ENCODE measurements around the gene CHRM5.

GRCh38 chr15:31375330-31375780 lies 48.7 kb downstream of the KLF13 start:
- PRO-cap = no peak
- RAMPAGE, long total RNA, 2 experiments = start-site peak on the plus strand in 1 of 2 experiments, at chr15:31375595-31375682 at its widest, 21 reads per replicate

DNA sequence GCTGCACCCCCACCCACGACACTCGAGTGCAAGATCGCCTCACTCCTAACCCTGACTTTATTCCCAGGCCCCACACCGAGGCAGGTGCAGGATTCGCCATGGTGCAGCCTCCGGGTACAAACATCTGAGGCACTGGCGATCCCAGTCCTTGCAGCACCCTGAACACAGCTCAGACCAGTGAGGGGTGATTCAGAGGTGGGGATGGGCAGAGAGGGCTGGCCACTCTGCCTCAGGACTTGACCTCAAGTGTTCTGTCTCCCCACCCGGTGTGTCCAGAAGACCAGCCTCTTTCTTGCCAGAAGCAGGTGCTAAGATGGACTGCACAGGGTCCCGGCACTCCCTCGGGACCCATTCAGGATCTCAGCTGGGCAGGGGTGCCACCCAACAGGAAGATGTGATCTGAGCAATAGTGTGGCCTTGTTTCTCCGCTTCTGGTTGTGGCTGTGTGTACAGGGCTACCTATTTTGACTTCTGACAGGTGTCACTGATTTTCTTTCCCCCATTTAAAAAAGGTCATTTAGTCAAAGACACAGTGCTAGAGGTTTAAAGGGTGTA lies 49.3 kb downstream of the KLF13 start:
- PRO-cap = no peak
- RAMPAGE, long total RNA, 2 experiments = no peak in any of the 2 experiments

- PRO-cap = unidirectional peak, plus-strand start at chr15:31391800; bidirectional peak, plus-strand start at chr15:31391941, minus-strand start at chr15:31391937; bidirectional peak, plus-strand start at chr15:31392510, minus-strand start at chr15:31392380
- RAMPAGE, long total RNA, 2 experiments = start-site peak on the plus strand in 1 of 2 experiments, at chr15:31392466-31392511 at its widest, 11 reads per replicate
Observed at GRCh38 chr15:31391336-31392666, 65.2 kb downstream of the KLF13 start.

DNA sequence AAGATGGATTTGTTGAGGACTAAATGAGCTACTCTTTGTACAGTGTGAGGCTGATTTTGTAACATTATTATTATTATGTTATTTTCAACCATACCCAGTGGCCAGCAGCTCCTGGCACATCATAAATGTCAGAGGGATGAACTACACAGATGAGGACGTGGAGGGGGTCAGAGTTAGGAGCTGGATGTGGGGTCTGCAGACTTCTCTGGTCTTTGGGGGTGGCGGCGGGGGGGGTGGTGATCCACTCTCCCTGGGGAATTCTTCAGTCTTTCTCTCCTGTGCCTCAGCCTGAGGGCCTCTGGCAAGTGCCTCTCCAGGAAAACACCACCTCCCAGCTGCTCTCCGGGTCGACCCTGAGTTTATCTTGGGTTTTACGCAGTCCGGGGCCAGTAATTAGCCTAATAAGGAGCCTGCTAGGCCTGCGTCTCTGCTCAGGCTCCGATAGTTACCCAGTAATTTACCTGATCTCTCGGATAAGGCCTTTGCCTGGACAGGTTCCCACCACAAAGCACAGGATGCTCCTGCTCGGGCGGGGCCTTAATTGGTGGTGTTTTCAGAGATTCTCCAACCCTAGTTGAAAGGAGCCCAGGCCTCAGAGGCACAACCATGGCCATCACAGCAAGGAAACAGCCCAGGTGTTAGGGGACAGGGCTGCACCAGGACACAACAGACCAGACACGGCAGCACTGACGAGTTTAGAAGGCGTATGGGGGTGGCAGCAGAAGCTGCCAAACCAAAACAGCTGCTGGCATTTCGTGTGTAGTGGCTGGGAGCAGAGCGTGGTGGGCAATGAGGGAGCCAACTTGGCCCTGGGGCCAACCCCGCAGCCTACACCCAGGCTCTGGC lies 71.2 kb downstream of the KLF13 start:
- PRO-cap = no peak
- RAMPAGE, long total RNA, 2 experiments = no peak in any of the 2 experiments

DNA sequence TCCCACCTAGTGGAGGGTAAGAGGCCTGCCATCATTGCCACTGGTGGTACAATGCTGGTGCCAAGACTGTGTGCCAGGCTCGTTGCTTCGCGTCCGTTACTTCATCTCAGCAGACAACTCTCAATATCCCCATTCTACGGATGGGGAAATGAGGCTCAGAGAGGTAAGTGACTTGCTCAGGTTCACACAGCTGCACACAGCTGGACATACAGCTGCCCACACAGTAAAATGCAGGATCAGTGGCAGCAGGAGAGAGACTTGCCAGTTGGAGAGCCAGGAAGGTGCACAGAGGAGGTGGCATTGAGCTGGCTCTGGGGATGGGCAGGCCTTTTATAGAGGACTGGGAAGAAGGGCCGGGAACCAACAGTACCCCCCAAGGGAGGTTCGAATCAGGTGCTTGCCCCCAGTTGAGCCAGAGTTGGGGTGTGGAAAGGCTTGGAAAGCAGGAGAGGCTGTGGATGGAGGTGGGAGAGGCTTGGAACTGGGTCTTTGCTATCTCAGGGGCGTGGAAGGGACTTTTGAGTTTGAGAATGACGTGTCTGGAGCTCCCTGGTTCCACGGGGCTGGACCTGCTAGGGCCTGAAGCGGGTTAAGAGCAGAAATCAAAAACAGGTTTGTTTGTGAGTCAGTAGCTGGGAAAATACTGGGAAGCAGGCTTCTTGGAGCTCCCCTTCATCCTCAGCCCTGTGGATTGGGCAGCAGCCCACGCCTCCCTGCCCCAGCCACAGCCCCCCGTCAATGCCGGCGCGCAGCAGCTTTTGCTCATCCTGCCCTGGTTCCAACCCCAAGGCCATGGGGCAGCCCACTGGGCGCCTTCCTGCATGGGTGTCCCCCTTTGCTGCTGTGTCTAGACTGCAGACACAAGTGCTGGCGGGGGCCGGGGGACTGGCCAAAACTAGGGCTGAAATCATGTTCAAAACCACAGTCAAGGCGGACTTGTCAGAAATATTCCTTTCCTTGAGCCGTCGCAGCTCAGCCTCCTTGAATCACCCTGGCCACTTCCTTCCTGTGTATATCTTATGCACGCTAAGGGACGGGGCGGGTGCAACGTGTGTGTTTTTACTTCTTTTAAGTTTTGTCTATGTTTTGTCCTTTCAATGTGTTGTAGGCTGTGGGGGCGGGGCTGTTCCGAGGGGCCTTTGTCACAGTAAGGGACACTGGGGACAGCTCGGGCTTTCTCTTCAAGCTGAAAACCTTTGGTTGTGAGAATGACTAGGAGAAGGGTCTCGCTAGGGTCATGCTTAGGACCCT lies 107.9 kb downstream of the KLF13 start:
- PRO-cap = unidirectional peak, minus-strand start at position 988 of the sequence
- RAMPAGE, long total RNA, 2 experiments = no peak in any of the 2 experiments

DNA sequence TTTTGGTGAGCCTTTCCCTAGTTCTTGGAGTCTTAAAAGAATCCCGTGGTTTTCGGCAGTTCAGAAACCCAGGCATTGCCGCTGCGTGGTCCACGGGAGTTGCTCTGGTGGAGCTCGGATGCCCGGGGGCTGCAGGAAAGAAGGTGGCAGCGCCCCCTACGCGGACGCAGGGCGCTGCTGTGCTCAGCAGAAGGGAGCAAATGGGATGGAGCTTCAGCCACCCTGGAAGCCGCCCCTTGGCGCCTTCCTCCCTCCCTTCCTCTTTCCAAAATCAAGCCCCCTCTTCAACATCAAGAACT lies 976 bp upstream of the CHRNA7 start:
- PRO-cap = no peak
- RAMPAGE, long total RNA, 2 experiments = no peak in any of the 2 experiments

DNA sequence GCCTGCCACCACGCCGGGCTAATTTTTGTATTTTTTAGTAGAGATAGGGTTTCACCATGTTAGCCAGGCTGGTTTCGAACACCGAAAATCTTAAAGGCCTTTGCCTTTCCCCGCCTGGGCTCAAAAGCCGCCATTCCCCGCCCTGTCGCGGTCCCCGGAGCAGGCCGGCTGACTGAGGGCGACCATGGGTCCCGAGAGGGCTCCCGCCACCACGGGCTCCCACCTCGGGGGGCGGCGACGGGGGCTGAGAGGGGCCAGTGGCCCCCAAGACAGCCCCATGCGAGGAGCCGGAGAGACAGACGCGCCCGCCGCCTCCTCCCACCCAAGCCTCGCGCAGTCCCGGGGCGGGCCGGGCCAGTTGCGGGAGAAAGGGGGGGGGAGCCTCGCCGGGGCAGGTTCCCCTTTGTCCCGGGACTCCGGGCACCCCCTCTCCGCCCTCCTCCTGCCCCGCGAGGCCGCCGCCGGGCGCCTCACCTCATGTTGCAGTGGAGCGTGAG lies 60.9 kb downstream of the GOLGA8K start:
- PRO-cap = no peak
- RAMPAGE, long total RNA, 2 experiments = no peak in any of the 2 experiments

DNA sequence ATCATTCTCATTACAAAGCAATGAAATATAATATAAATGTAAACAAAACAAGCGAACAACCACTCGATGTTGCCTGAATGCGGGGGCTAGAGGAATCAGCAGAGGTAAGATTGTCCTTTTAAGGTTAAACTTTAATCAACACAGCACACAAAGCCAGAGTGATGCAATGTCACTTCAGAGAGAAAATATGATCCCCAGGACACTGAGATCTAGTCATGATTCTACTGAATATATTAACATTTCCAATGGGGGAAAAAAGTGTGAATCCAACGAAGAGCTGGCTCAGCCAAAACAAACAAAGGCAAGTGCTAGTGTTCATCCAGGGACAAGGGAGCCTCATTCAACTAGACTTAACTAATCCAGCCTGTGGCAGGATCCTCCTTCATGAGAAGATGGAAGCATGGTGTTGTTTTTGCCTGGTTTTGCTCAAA lies 35.7 kb downstream of the SCG5 start:
- PRO-cap = no peak
- RAMPAGE, long total RNA, 2 experiments = no peak in any of the 2 experiments

- PRO-cap = no peak
- RAMPAGE, long total RNA, 2 experiments = no peak in any of the 2 experiments
Observed at GRCh38 chr15:32800598-32801023, 82.8 kb downstream of the GREM1 start.

DNA sequence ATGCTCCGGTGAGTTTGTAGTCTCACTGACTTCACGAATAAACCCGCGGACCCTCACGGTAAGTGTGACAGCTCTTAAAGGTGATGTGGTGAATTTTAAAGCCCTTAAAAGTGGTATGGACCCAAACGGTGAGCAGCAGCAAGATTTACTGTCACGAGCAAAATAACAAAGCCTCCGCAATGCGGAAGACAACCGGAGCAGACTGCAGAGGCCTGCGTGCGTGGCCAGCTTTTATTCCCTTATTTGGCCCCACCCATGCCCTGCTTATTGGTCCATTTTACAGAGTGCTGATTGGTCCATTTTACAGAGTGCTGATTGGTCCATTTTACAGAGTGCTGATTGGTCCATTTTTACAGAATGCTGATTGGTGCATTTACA lies 65.9 kb downstream of the FMN1 start:
- PRO-cap = no peak
- RAMPAGE, long total RNA, 2 experiments = no peak in any of the 2 experiments

GRCh38 chr15:33727509-33727962 lies 240.8 kb upstream of the CHRM5 start:
- PRO-cap = unidirectional peak, minus-strand start at chr15:33727721
- RAMPAGE, long total RNA, 2 experiments = no peak in any of the 2 experiments

DNA sequence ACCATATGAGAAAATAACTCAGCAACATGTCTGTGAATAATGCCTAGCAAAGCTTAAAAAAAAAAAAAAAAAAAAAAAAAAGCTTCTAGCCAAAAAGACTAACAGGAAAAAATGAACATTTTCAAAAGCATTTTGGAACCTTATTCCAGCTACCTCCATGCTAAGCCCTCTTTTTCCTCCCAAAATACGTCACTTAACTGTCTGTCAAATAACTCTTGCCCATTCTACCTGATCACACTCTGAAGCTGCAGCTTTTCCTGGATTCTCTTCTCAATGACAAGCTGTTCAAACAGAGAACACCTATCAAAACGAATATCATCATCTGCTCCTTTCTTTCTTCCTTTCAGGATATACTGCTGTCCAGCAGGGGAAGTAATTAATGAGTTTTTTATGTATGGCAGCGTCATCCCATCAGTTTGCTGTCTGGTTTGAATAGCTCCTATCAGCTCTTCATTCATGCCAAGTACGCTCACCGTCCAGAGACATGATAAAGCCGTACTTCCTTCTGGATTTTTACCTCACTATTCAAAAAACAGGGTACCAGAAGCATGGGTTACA lies at the start of gene CHRM5:
CHRM5 (plus strand) TSS at position 453 of the 558 bp plus-strand sequence.
- PRO-cap = no peak
- RAMPAGE, long total RNA, 2 experiments = no peak in any of the 2 experiments

GRCh38 chr15:34335042-34335586 lies 2.5 kb downstream of the SLC12A6 start:
- PRO-cap = no peak
- RAMPAGE, long total RNA, 2 experiments = no peak in any of the 2 experiments

GRCh38 chr15:34337232-34337597 lies 366 bp downstream of the SLC12A6 start:
- PRO-cap = no peak
- RAMPAGE, long total RNA, 2 experiments = no peak in any of the 2 experiments

GRCh38 chr15:34588322-34588821 lies 4.9 kb upstream of the GOLGA8B start:
- PRO-cap = unidirectional peak, minus-strand start at chr15:34588453
- RAMPAGE, long total RNA, 2 experiments = no peak in any of the 2 experiments

- PRO-cap = no peak
- RAMPAGE, long total RNA, 2 experiments = no peak in any of the 2 experiments
Observed at GRCh38 chr15:34653969-34655035, 70.9 kb upstream of the GOLGA8B start.

DNA sequence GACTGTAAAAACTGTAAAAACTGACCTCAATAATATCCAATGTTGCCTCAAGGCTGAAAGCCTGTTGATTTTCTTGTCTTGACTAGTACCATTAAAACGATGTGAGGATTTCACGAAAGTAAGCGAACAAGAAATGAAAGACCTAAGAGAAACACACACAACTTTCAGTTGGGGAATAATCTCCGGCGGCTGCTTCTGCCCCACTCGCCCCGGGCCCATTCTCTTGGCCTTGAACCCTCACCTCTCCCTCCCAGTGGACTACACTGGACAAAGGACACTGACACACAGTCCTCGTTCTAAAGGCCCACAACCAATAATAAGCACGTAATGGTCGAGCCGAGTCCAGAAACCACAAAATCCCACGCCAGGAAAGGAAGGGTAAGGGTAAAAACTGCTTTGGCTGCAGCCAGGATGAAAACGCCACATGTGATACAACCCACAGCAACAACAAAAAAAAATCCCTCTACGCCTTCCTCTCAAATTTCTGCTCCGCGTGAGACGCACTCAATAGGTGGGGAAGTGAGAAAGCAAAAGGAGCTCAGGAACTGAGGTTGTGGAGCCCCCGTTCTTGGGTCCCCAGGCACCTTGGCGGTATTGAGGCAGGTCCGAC lies 450 bp downstream of the ZNF770 start:
- PRO-cap = no peak
- RAMPAGE, long total RNA, 2 experiments = no peak in any of the 2 experiments

DNA sequence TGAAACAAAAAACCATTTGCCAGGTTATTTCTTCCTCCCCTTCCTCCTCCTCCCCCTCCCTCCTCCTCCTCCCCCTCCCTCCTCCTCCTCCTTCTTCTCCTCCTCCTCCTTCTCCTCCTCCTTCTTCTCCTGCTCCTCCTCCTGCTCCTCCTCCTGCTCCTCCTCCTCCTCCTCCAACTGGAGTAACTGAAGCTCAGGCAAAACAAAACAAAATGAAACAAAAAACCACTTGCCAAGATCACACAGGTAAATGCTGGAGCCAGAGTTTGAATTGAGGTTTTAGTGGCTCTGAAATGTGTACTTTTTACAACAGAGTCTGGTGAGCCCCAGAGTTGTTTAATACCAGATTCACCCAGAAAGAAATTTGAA lies 31.3 kb upstream of the ZNF770 start:
- PRO-cap = no peak
- RAMPAGE, long total RNA, 2 experiments = no peak in any of the 2 experiments

DNA sequence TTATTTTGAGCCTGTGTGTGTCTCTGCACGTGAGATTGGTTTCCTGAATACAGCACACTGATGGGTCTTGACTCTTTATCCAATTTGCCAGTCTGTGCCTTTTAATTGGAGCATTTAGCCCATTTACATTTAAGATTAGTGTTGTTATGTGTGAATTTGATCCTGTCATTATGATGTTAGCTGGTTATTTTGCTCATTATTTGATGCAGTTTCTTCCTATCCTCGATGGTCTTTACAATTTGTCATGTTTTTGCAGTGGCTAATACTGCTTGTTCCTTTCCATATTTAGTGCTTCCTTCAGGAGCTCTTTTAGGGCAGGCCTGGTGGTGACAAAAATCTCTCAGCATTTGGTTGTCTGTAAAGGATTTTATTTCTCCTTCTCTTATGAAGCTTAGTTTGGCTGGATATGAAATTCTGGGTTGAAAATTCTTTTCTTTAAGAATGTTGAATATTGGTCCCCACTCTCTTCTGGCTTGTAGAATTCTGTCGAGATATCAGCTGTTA lies 156.2 kb downstream of the DPH6 start:
- PRO-cap = no peak
- RAMPAGE, long total RNA, 2 experiments = no peak in any of the 2 experiments

GRCh38 chr15:35690414-35691225 lies 144.7 kb upstream of the DPH6 start:
- PRO-cap = no peak
- RAMPAGE, long total RNA, 2 experiments = no peak in any of the 2 experiments